Natural killer cell (primary cell): ENCODE results near the gene KLF5.

GRCh38 chr13:60433524-60433921, 36.5 kb downstream of the TDRD3 start:
- PRO-cap, result no peak

DNA sequence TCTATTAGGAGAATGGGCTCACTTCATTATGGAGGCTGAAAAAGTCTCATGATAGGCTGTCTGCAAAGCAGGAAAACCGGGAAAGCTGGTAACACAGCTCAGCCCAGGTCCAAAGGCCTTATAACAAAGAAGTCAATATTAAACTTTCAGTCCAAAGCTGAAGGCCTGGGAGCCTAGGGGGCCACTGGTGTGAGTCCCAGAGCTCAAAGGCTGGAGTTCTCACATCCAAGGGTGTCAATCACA, 249.0 kb upstream of the PCDH20 start:
- PRO-cap, result no peak

- PRO-cap, result no peak
Observed at GRCh38 chr13:63278946-63279145, 467.7 kb upstream of the ENSG00000237378 start.

DNA sequence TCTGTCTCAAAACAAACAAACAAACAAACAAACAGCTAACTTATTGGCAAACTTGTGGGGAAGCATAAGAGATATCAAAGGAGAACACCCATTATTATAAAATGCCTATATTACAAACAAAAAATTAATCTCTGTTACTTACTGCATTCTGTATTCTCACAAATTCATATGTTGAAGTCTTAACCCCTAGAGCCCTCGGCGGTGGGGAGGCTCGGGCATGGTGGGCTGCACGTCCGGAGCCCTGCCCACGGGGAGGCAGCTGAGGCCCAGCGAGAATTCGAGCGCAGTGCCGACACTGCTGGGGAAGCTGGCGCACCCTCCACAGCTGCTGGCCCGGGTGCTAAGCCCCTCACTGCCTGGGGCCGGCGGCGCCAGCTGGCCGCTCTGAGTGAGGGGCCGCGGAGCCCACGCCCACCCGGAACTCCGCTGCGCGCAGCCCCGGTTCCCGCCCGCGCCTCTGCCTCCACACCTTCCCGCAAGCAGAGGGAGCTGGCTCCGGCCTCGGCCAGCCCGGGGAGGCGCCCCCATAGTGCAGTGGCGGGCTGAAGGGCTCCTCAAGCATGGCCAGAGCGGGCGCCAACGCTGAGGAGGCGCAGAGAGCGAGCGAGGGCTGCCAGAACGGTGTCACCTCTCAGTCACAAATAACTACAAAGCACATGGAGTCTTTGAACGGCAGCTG, 1316.8 kb upstream of the ENSG00000285566 start:
- PRO-cap, result no peak

- PRO-cap, result no peak
Observed at GRCh38 chr13:65940569-65940841, 1289.6 kb downstream of the PCDH9 start.

DNA sequence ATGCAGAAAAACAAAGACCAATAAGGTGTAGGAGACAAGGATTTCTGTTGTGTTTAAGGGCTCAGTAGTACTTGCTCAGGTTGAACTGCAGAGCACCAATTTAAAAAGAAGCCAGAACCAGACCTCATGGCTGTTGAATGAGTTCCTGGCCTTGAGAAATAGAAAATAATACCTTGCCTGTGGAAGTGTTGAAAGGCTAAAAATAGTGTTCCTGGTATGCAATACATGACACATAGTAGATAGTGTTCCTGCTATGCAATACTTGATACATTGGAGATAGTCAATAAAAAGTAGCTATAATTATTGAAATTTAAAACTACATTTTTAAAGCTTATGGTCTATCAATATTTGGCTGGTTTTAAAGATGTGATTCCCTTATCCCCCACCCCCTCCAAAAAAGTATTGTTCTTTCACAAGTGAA, 595.7 kb downstream of the PCDH9 start:
- PRO-cap, result no peak

DNA sequence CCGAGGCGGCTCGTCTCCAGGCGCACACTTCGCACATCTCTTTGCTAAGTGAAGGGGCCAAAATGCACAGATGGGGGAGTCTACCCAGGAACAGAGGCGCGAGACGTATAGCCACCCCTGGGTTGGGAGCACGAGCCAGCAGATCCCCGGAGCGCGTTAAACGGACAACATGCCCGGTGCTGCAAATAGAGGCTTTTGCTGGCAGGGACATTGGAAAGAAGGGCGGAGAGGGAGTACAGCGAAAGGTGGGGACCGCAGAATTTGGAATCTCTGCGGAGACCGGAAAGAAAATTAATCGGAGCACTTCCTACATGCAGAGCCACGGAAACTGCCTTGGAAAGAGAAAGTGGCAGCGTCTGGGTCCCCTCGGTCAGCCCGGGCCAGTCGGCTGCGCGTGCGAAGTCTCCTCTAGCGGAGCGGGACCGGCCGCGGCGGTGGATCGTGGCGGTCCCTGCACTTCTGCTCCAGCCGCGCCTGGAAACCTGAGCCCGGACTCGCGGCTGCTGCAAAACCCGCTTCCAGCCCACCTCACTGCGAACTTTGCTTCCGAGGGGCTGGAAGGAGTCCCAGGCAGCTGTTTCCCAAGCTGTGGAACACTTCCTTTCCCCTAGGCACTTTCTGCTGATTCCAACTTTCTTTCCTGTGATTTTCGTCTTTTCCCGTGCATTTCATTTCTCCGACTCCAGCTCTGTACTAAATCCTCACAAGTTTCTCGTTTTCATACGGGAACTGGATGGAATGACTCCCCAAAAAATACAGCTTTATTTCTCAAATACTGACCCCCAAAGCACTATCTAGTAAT, 844 bp upstream of the PCDH9 start:
- PRO-cap, result no peak

- PRO-cap, result no peak
Observed at GRCh38 chr13:68025632-68026268, 795.6 kb upstream of the PCDH9 start.

GRCh38 chr13:71625061-71625619, 241.9 kb downstream of the DACH1 start:
- PRO-cap, result no peak

GRCh38 chr13:72726554-72727473, 615 bp downstream of the MZT1 start:
- PRO-cap, result unidirectional peak, plus-strand start at chr13:72726902; unidirectional peak, plus-strand start at chr13:72727041; unidirectional peak, plus-strand start at chr13:72727334

GRCh38 chr13:72801968-72802772, 20.2 kb downstream of the PIBF1 start:
- PRO-cap, result no peak

DNA sequence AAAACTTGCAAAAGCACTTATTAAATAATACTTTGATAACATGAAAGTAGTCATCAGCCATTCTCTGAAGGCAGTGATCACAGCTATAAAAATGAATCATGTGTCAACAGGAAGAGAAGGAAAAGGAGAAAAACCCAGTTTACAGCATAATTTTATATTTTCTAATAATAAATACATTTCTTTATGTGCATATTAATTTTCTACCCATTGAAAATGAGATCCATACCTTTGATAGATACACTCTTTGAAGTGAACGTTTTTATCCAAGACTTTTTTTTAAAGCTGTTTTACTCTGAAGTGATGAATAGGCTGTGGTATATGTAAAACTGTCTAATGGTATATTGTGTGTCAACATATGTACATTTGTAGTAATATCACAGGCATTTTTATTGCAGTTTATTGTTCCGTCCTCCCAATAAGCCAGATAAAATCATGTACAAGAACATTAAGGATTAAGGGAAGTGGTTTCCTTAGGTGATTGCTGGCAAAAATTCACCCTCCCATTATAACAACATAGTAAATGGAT, 1.3 kb upstream of the KLF5 start:
- PRO-cap, result no peak

DNA sequence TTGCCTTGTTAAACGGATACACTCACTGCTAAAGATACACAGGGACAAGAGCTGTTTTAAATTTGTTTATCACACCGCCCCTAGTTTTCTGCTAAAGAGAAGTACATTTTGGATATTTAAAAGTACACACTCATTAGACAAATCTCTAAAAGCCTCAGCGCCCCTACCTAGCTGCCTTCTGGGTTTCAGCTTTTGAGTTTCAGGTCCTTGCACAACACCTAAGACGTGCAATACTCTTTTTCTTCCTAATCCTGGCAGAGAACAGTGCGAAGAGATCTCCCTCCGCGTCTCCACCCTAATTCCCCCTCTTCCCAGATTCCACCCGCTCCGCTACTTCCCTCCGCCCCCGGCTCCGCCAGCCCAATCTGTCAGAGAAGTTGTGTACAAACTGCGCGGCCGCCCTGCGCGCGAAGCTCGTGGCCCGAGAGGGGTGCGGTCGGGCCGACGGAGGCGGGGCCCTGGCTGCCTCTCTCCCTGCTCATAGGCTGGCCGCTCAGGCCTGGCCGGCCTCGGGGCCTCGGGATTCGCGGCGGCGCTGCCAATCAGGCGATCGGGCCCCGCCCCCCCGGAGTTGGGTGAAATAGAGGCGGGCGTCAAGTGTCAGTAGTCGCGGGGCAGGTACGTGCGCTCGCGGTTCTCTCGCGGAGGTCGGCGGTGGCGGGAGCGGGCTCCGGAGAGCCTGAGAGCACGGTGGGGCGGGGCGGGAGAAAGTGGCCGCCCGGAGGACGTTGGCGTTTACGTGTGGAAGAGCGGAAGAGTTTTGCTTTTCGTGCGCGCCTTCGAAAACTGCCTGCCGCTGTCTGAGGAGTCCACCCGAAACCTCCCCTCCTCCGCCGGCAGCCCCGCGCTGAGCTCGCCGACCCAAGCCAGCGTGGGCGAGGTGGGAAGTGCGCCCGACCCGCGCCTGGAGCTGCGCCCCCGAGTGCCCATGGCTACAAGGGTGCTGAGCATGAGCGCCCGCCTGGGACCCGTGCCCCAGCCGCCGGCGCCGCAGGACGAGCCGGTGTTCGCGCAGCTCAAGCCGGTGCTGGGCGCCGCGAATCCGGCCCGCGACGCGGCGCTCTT, at the start of gene KLF5:
Gene KLF5 (plus strand): TSS at position 606 of the 1,065 bp plus-strand sequence.
- PRO-cap, result bidirectional peak, plus-strand start at position 606 of the sequence, minus-strand start at position 363 of the sequence

- PRO-cap, result no peak
Observed at GRCh38 chr13:73294165-73294515, 235.3 kb downstream of the KLF5 start.

DNA sequence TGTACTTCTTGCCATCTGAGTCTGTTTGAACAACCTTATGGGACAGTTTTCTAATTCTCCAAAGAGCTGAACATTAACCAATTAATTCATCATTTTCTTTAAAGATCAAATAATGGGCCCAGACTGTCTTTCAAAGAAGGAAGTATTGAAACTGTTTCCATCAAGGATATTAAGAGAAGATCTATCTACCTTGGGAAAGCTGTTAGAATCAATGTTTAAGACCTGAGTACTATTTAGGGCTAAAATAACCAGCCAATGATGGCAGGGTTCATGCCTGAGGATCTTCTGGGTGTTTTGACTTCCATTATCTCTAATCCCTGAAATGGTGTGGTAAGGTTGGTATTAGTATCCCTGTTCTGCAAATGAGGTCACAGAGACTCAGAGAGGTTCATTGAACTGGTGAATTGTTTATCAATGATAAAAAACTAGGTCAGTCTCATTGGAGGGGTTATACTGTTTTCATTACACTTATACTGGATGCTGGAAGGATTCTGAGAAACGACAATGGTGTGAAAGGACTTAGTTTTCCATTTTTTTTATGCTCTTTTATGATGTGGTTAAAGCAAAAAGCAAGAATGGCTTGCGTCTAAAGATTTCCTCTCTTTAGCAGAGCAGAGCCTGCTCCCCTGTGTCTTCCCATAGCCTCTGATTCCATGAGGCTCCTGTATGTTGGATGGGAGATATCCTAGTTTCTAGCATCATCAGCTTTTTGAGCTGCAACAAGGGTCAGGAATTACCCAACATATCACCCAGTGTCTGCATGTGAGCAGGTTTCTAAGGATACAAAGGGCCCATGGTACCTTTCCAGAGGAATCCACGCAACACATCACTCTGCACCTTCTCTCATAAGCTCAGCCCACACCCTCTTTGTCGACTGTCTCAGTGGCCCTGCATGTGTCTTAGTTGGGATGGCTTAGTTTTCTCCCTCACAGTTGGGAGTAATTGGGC, 264.9 kb downstream of the KLF5 start:
- PRO-cap, result no peak

DNA sequence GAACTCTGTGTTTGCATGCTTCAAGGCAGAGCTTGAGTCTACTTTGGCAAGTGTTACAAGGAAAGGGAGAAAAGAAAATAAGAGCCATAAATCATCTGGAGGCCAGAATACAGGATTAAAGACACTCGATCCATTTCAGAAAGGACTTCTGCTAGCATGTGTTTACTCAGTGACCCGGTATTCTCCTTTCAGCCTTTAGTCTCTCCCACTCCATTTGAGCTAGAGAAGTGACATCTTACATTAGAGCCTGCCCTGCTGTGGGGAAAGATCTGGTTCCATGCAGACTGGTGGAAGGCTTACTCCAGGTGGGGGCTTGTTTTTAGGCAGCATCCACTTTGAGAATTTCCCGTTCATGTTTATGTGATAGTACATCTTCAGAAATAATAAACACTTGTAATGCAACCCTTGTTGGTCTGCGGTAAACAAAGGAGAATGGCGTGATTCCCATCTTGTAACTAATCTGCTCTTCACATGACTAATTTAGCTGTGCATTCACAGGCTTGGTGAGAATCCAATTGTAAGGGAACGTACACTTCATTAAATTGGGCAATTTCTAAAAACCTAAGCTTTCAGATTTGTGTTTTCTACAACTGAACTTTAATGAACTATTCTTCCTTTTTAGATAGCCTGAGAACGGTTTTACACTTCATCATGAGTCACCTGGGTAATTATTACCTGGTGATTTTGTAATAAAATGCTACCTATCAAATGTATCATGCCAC, 306.7 kb downstream of the KLF5 start:
- PRO-cap, result no peak

DNA sequence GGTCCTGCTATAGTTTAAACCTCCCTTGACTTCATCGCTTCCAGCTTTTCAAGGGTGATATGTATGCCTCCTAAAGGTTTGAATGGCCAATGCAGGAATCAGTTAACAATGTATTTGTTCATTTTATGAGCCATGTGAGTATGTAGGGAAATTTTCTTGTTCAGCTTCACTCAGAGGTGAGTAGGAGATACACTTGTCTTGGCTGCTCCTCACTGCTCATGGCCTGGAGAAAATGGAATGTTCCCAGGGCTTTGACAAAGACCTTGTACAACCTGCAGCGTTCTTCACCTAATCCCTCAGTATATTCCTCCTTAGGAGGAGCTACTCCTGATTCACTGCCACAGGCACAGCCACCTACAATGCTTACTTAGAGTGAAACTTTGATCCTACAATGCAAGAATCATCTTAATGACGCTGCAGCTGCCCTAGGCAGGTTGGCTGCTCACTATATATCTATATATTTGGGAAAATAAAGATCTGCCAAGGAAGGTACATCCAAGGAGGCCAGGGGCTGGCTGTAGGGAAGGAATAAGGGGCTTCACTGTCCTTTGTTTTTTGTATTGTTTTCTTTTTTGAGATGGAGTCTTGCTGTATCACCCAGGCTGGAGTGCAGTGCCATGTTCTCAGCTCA, 364.2 kb downstream of the KLF5 start:
- PRO-cap, result no peak

DNA sequence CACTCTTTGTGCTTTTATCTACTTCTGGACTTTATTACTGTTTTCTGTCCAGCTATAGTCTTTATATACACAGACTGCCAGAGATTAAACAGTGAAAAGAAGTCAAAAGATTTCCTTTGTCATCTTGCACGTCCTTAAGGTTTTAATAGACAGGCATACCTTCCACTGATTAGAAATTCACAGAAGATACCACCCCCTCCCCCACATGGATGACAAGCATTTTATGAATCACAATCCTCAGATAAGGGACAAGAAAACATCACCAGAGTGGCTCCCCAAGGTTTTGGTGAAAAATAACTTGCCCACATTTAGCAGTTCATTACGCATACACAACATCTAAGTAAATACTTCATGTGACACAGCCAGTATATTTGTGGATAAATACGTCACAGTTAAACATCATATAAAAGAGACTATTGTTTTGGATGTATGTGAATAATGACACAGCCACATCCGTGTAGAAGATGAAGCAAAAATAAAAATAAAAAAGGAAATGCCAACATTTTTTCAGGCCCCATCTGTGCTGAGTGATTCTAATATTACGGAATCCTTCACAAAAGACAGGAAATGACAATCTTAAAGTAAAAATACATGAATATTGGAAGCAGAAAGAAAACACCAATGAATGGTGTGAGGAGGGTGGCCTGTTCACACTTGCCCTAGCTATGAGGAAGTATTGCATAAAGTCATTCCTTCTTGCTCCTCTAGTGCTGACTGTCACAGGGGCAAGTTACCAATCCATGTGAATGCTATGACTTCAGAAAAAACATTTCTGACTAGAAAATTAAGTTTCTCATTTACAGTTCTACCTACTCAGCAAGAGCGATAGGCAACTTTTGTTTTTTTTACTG, 618.3 kb downstream of the KLF5 start:
- PRO-cap, result no peak

GRCh38 chr13:74132973-74133680, 1074.3 kb downstream of the KLF5 start:
- PRO-cap, result bidirectional peak, plus-strand start at chr13:74133222, minus-strand start at chr13:74133153; bidirectional peak, plus-strand start at chr13:74133352, minus-strand start at chr13:74133304

- PRO-cap, result no peak
Observed at GRCh38 chr13:74135735-74136098, 1076.9 kb downstream of the KLF5 start.